ENCODE measurements around the gene ZDHHC4.

DNA sequence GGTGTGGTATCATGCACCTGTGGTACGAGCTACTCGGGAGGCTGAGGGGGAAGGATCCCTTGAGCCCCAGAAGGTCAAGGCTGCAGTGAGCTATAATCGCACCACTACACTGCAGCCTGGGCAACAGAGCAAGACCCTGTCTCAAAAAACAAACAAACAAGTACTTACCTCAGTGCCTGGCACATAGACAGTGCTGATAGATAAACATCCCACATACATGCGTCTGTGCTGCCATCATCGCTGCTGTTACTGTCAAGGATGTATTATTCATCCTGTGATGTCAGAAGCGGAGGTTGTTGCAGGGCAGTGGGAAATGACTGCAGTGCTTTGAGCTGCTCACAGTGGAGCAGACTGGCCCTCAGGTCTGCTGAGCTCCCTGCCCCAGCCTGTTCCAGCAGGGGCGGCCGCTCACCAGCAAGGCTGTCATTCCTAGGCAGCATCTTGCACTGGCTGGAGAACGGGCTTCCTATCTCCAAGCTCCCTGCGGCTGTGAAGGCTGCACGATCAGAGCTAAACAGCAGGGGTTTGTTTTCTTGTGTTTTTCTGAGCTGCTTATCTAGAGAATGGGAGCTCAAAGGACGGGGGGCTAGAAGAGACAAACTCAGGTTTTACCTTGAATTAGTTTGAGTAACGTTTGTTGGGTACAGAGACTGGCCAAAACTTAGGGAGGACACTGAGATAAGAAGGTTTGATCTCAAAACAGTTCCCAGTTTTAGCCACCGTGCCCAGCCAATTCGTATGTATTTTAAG is 18.8 kb downstream of the FOXK1 start:
- RRBS, result no CpG with 5 or more reads among the region's 15 CpGs

DNA sequence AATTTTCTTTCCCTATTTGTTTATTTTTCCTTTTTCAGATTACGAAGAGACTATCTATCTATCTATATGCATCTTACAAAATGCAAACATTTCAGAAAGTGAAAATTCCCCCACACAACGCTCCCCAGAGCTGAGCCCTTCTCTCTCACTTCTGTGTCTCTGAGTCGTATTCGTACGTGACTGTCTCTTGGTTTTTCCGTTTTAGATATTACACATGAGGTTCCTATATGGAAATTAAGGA is 27.4 kb upstream of the AP5Z1 start:
- RRBS, result no CpG with 5 or more reads among the region's 6 CpGs

DNA sequence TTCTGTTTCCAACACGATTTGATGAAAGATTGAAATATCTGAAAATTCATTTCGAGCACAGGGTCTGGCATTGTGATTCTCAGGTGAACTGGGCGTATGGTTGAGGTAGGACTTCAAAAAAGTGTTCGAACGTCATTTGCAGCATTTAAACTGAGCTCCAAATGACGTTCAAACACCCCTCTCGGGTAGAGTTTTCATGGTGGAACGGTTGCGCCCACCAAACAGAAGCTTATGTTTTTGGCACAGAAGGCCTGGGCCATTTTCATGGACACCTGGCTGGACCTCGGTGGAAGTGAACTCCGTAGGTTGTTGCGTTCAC is 17.0 kb upstream of the AP5Z1 start:
- RRBS, result no CpG with 5 or more reads among the region's 12 CpGs

- RRBS, result no CpG with 5 or more reads among the region's 8 CpGs
These were observed 20.2 kb downstream of the RBAK start for GRCh38 chr7:5065652-5066563.

- RRBS, result no CpG with 5 or more reads among the region's 13 CpGs
These were observed 3.7 kb downstream of the WIPI2 start for GRCh38 chr7:5193654-5194171.

- RRBS, result 90% methylated on average over 5 of the region's 38 CpGs
These were observed 35.7 kb downstream of the WIPI2 start for GRCh38 chr7:5225304-5226554.

DNA sequence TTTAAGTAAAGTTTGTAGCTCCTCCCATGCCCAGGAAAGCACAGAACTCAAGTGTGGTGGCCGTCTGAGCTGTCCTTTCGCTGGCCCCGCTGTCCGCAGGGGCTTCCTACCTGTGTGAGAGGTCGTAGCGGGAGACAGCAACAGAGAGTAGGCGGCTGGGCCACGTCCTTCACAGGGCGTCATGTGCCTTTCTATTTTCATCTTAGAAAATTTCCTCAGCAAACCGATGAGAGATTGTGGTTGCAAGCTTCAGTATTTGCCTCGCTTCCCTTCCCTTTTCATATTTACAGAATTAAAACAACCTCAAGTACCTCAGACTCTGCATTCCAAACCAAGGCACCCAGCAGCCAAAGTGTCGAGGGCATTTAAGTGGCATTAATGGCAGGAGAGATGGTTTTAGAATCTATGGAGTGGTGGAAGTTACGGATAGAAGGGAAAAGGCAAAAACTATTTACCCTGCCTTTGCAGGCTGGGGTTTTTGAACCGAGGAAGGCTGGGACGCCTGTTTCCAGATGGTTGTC is 41.8 kb downstream of the WIPI2 start:
- RRBS, result no CpG with 5 or more reads among the region's 15 CpGs

DNA sequence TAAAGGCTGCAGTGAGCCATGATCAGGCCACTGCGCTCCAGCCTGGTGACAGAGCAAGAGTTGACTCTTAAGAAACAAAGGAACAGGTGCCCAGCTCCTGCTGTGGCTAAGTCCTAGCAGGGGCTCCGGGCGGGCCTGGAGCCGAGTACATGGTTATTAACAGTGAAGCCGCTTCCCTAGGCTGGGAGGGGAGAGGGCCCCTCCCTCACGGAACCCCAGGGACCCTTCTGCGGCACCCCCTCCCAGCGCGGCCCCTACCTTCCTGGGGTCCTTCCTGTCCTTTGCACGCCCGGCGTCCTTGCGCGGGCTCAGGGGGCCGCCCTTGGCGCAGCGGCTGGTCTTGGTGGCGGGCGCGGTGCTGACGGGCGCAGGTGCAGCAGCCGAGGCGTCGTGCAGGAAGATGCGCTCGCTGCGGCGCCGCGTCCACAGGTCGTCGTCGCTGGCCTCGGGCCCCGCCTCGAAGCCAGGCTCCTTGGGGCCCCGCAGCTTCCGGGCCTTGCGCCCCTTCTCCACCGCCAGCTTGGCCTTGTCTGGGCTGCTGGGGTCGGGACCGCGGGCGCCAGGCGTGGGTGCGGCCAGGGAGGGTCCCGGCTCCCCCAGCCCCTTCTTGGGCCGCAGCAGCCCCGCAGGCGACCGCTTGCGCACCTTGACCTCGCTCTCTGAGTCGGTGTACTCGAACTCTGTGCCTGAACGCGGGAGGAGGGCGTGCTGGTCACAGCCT is 49.8 kb downstream of the SLC29A4 start:
- RRBS, result 81% methylated on average over 7 of the region's 59 CpGs

DNA sequence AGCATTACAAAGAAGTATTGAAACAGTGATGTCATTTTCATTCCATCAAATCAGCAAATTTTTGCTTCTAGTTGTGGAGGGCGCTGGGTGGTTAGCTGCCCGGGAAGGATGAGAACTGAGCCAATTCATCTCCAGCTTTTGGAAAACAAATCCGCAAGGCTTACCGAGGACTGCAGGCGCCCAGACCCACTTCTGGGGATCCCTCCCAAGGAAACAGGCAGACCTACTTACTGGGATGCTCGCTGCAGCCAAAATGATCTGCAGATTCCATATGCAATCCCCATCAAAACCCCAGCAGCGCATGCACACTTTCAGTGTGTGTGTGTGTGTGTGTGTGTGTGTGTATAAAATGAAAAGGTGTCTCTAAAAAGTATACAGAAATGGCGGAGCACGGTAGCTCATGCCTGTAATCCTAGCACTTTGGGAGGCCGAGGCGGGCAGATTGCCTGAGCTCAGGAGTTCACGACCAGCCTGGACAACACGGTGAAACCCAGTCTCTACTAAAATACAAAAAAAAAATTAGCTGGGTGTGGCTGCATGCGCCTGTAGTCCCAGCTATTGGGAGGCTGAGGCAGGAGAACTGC is 19.1 kb downstream of the TNRC18 start:
- RRBS, result no CpG with 5 or more reads among the region's 14 CpGs

DNA sequence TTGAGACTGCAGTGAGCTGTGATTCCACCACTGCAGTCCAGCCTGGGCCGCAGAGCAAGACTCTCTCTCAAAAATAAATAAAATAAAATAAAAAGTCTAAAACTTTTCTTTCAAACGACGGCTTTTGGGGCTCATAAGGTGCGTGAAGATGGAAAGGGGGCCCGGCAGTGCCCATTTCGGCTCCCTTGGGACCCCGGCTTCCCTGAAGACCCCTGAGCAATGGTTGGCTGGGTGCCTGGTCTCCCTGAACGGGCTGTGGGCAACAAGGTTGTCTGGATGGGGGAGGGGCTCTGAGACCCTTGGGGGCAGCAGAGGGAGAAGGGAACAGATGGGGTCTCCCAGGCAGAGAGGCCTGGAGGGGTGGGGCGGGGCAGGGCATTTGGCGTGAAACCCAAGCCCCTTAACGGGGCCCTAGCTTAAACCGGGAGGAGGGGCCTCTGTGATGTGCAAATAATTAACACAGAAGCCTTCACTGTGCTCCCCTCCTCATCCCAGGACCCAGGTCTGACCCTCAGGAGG is 17.8 kb downstream of the FSCN1 start:
- RRBS, result no CpG with 5 or more reads among the region's 12 CpGs

DNA sequence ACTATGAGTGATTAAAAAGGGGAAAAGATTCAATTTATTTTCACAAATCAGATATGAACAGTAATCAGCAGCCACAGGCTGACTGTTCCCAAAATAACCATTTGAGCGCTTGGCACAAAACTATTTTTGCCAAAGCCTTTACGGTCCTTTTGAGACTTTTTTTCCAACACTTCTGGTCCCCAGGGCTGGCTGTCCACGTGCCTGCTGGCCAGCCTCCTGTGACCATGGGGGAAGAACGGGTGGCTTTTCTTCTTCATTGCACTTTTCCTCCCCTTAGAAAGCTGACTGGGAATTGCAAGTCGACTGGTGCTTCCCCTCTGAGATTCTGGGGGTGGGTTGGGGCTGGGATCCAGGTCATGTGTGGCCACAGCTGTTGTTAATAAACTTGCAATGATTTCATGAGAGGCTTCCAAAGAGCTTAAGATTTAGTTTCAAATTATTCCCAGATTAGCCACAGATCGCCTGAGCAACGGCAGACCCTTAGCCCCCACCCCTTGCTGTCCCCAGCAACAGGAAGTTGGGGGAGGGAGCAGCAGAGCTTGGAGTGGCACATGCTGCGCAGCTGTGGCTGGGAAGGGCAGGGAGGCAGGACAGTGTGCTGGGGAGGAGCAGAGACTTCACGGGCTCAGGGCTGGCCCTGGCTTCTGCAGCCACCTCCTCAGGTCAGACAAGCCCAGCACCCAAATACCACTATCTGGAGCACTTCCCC is 41.5 kb downstream of the FSCN1 start:
- RRBS, result no CpG with 5 or more reads among the region's 9 CpGs

GRCh38 chr7:6160045-6160707 is 55.4 kb downstream of the USP42 start:
- RRBS, result no CpG with 5 or more reads among the region's 17 CpGs

GRCh38 chr7:6170581-6171099 is 65.9 kb downstream of the USP42 start:
- RRBS, result 79% methylated on average over 12 of the region's 41 CpGs

DNA sequence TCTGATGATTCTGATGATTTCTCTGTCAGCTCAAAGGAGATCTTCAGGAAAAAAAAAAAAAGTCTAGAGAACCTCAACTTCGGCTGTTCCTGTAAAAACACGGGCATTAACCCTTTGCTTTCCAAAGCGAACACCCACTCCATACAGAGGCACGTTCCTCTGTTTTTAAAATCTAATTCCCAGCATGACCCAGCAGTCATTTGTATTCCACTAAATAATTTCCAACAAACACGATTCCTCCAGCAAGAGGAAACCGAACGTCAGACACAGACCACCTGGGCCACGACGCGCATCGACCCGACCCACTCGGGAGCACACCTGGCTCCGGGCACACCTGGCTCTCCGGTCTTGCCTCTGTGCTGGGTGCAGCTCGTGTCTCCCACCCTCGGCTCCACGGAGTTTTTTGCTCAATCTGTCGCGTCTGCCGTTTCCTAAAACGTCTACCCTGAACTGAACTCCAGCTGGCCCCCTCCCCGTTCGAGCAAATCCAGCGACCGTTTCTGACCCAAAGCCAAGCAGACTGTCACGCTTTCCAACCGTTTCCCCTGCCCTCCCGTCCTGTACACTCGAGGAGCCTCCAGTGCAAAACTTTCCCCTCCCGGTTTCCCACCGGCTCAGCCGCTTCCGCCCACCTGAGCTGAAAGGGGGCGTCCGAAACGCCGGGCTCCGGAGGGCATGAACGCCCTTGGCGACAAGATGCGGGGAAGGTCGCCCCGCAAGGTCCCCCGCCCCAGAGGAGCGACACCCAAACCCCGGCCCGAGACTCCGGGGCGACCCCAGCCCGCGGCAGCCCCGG is 788 bp downstream of the CYTH3 start:
- RRBS, result 3% methylated on average over 15 of the region's 53 CpGs

DNA sequence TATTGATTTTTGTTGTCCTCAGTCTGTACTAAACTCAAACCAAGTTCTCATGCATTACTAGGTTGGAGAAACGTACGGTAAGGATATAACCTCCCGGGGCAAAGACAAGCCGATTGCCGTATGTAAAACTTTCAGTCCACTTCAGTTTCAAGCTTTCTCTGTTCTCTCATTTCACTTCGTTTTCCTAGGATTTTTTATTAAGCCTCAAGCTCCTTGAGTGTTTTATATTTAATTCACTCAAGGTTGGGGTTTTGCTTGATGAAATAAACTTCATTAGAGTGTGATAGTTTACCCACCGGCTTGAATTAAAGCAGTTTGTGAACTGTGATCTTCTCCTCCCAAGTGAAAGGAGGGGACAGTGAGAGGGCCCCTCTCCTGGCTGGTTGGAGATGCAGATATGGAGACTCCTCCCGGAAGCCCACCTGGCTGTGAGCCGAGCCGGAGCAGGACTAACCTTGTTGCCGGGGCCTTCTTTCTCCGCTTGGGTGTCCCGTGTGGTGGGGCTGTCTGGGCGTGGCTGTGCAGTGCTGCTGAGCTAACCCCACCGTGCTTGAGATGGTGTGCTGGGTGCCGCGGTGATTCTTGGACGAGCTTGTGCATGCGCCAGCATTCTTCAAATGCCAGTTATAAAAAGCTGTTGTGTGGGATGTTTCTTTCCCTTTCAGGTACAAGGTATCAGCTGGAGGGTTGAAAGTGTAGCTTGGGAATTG is 24.4 kb downstream of the RAC1 start:
- RRBS, result 70% methylated on average over 4 of the region's 19 CpGs

- RRBS, result no CpG with 5 or more reads among the region's 22 CpGs
These were observed 25.6 kb downstream of the DAGLB start for GRCh38 chr7:6422127-6422665.

DNA sequence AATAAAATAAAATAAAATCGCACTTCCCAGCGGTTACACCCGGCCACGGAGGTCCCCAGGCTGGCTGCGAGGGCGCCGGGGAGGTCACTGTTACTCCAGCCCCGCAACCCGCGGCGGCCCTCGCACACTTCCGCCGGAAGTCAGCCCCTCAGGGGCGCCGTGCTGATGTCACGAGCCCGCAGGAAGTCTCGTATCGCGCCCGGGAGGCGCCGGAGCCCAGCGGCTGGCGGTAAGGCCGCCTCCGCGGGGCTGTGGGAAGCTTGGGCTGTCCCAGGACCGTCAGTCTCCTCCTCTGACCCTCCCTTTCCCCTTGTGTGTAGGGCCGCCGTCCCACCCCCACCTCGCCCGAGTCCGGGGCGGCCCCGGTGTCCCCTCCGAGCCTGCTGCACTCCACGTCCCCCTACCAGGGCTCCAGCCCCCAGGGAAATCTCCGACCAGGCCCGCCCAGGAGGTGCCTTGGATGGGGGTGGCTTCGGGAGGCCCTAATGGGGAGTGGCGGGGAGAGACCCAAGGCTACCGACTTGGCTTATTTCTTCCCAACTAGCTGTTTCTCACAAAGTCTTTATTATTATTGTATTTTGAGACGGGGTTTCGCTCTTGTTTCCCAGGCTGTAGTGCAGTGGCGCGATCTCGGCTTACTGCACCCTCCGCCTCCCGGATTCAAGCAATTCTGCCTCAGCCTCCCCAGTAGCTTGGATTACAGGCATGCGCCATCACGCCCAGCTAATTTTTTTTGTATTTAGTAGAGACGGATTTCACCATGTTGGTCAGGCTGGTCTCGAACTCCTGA is at the start of gene ZDHHC4:
Gene ZDHHC4, plus strand, starts transcription at position 185 of the 790 bp plus-strand sequence.
- RRBS, result 1% methylated on average over 22 of the region's 55 CpGs

- RRBS, result 91% methylated on average over 7 of the region's 32 CpGs
These were observed 5.8 kb downstream of the ZNF316 start for GRCh38 chr7:6642551-6643643.

DNA sequence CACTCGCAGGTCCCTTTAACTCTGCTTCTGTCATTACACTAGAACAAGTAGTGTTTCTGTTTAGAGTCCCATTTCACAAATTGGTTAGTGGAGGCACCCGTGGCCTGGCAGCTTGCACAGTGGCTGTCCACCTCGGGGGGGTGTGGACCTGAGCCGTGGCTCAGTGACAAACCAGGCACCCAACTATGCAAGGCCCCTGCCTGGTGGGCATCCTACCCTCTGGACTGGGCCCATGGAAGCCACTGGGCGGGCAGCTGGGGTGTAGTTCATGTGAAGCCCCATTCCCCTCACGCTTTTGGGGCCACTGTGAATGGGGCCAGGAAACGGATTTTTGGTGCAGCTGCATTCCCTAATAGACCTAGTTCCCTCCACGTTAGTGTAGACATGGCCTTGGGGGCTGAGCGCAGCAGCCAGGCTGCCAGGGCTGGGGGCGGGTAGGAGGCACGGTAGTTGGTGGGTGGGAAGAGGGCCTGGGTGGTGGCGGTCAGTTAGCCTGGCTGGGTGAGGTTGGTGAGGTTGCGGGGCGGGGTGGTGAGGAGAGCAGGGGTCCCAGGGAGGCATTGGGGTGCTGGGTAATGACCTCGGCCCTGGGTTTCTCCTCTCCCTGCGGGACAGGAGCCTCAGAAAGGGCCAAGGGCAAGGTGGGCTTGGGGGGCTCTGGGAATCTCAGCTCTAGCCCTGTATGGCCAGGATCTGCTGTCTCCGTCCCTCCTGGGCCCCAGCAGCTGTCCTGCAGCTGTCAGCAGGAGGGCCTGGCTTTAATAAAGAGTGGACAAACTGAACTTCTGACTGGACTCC is 18.7 kb downstream of the ZNF316 start:
- RRBS, result no CpG with 5 or more reads among the region's 17 CpGs

DNA sequence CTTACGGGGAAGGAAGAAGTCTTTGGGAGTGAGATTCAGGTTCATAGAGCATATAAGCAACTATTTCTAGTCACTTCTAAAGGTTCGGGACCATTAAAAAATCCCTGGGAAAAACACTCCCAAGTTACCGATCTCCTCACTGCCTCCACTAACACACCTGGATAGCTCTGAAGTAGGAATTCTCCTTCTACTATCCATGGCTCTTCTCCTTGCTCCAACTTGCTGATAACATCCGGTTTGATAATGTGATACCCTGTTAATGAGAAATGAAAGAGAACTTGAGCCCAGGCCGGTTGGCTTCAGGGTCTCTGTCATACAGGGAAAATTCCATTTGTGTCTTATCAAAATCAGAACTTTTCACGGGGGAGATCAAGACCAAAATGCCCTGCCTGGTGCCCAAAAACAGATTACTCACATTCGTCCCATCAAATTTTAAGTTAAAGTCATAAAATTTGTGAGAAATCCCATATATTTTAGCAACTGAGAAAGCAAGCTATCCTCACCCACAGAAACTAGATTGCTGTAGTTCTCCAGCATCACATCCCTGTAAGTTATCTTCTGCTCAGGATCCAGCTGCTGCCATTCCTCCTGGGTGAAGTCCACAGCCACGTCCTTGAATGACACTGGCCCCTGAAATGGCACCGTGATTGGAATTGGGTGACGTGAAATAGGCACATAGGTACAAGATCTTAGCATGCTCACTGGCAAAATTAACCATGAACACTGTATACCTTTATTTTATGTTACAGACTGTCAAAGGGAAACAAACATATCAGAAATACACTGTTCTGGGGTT is 9.4 kb downstream of the ZNF12 start:
- RRBS, result no CpG with 5 or more reads among the region's 10 CpGs

Measured in foreskin fibroblast (primary cell).